Gastroesophageal sphincter (tissue), 4 donors: ENCODE measurements around a stretch of chr3.

DNA sequence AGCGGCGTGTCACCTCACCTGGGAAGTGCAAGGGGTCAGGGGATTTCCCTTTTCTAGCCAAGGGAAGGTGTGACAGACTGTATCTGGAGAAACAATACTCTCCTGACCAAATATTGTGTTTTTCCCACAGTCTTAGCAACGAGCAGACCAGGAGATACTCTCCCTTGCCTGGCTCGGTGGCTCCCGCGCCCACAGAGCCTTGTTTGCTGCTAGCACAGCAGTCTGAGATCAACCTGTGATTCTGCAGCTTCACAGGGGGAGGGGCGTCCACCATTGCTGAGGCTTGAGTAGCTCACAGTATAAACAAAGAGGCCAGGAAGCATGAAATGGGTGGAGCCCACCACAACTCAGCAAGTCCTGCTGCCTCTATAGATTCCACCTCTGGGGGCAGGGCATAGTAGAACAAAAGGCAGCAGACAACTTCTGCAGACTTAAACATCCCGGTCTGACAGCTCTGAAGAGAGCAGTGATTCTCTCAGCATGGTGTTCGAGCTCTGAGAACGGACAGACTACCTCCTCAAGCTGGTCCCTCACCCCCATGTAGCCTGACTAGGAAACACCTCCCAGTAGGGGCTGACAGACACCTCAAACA is 56.0 kb upstream of the TAFA1 start:
- PRO-cap, result no peak
- RAMPAGE, long total RNA, 4 experiments, result no peak in any of the 4 experiments

GRCh38 chr3:69009560-69010094 is 3.9 kb downstream of the EOGT start:
- PRO-cap, result no peak
- RAMPAGE, long total RNA, 4 experiments, result no peak in any of the 4 experiments

DNA sequence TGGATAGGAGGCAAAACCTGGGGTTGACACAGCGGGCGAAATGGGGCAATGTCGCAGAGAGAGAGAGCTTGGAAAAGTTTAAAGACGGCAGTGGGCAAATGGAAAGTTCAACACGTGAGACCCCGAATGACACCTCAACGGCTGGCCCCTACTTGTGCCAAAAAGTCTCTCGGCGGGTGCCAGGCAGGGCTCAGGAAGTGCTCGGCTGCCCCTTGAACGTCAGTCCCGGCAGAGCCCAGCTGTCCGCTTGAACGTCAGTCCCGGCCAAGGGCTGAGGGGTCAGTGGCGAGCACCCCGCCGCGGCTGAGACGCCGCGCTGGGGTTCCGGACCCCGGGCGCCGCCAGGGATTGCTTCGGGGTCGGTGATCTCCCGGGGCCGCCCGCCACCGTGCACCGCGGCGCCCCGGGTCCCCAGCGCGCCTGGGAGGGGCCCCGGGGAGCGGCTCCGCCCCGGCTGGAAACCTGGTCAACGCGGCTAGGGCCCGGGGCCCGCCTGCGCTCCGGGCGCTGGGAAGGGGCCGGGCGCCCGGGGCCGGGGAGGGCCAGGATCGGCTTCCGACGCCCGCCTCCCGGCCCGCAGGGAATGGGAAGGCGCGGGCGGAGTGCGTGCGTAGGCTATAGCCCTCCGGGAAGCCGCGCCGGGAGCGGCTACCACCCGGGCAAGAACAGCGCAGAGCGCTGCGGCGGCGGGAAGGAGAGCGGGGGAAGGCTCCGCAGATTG is 485 bp downstream of the EOGT start:
- PRO-cap, result bidirectional peak, plus-strand start at position 160 of the sequence, minus-strand start outside the sequence; bidirectional peak, plus-strand start at position 257 of the sequence, minus-strand start at position 249 of the sequence; bidirectional peak, plus-strand start at position 494 of the sequence, minus-strand start at position 422 of the sequence
- RAMPAGE, long total RNA, 4 experiments, result start-site peak on the minus strand in 2 of 4 experiments, centred at positions 397 to 401 of the sequence, 60 to 72 reads per replicate

DNA sequence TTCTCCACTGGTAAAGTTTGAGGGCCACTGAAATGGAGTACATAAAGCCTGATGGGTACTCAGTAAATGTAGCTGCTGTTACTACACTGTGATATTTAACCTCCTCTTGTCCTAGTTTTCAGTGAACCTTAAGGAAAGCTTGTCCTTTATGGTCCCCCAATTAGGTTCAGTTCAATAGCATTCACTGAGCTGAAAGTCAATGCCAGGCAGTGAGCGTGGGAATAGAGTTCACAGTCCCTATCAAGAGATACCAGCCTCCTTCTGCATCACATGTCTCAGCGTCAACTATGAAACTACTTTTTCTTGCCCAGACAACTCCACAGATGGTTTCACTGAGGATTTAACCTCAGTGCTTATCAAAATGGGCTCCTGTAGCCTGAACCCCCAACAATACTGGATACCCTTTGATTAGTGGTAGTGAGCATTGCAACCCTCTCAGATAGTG is 1.3 kb upstream of the UBA3 start:
- PRO-cap, result no peak
- RAMPAGE, long total RNA, 4 experiments, result no peak in any of the 4 experiments

DNA sequence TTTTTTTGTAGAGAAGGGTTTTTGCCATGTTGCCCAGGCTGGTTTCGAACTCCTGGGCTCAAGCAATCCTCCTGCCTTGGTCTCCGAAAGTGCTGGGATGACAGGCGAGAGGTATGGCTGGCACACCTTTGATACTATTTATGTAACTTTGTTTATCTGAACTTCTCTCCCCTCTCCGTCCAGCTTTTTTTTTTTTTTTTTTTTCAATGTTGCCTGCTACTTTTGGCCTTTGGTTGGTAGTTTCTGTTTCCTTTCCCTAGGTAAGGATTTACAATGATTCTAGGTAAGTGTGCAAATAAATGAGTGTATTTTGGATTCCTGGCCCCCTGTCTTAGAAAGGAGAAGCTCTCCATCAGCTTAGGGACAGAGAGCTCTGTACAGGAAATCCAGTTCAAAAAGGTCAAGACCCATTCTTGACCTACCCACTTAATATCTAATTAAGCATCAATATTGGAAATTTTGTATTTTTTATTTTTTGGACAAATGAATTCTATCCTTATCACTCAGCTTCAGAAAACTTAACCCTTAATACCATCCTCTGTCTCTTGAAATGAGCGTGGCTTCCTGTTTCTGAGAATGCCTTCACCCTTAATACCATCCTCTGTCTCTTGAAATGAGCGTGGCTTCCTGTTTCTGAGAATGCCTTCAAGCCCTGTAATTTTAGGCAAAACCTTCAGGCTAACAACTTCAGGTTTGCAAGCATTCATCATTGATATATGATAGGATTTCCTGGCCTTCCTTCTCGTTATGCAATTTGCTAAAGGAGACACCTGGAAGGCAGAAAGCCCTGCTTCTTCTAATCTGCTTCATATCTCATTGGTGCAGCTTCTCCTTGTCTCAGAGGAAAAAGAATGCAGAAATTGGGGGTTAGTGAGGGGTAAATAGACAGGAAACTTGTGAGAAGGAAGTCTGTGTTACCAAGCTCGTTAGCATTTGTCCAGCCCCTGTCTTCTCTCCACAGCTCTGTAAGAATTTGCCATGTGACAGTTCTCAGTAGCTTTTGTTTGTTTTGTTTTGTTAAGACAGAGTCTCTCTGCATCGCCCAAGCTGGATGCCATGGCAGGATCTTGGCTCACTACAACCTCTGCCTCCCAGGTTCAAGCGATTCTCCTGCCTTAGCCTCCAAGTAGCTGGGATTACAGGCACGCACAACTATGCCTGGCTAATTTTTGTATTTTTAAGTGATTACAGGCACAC is 7.1 kb downstream of the ARL6IP5 start:
- PRO-cap, result no peak
- RAMPAGE, long total RNA, 4 experiments, result no peak in any of the 4 experiments

DNA sequence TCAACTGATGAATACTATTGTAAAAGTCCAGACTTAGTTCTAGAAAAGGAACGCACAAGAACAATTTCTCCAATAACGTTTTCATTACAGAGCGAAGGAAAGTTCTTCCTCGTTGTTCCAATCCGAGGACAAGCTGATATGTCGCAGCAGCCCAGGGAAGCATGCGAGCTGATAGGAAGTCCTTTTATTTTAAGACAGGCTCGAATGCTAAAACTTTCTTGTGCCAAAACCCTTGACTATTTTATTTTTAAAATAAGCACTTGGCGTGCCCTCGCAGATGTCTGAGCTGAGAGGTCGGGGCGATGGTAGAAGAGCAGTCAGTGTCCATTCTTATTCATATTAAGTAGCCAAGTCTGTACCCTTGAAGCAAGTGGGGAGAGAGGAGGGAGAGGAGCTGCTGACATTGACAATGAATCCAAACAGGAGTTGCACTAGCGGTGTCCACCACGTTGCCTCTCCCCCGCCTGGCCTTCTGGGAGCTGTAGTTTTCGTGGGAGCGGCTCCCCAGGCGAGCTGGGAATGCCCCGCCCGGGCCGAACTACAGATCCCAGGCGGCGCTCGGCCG is 338 bp upstream of the MITF start:
- PRO-cap, result unidirectional peak, minus-strand start at position 143 of the sequence; bidirectional peak, plus-strand start outside the sequence, minus-strand start at position 411 of the sequence
- RAMPAGE, long total RNA, 4 experiments, result no peak in any of the 4 experiments

GRCh38 chr3:69747891-69748247 is 8.6 kb downstream of the MITF start:
- PRO-cap, result unidirectional peak, minus-strand start at chr3:69748047
- RAMPAGE, long total RNA, 4 experiments, result no peak in any of the 4 experiments

- PRO-cap, result no peak
- RAMPAGE, long total RNA, 4 experiments, result no peak in any of the 4 experiments
Observed at GRCh38 chr3:69785406-69785948, 46.2 kb downstream of the MITF start.

DNA sequence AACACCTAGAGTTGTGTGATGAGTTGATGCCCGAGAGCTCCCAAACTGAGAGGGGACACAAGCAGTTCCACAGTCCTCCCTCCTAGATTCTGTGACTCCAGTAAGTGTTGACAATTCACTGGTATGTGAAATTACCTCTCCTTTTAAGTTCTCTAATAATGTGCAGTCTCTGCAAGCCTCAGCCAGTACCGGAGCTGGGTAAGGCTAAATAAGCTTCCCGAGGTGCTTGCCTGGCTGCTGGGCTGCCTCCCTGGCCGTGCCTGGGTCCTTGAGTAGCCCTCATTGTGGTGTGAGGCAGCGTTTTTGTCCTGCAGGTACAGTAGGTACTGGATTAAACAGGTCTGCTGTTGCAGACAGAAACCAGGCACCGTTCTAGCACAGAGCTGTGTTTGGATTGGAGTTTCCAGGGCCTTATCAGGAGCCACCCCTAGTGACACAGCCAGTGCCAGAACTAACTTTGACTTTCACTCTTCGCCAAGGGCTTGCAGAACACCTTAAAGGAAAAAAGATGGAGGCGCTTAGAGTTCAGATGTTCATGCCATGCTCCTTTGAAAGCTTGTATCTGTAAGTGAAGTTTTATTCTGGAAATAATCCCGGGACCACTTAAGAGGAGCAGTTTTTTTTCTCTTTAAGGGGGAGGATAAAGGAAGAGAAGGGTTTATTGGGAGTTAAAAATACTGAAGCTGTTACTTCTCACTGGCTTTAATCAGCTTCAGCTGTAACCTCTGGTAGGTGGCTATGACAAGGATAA is 126.7 kb downstream of the MITF start:
- PRO-cap, result unidirectional peak, plus-strand start at position 185 of the sequence; bidirectional peak, plus-strand start at position 442 of the sequence, minus-strand start at position 277 of the sequence
- RAMPAGE, long total RNA, 4 experiments, result start-site peak on the plus strand in 2 of 4 experiments, centred at positions 459 to 470 of the sequence, 28 to 187 reads per replicate

DNA sequence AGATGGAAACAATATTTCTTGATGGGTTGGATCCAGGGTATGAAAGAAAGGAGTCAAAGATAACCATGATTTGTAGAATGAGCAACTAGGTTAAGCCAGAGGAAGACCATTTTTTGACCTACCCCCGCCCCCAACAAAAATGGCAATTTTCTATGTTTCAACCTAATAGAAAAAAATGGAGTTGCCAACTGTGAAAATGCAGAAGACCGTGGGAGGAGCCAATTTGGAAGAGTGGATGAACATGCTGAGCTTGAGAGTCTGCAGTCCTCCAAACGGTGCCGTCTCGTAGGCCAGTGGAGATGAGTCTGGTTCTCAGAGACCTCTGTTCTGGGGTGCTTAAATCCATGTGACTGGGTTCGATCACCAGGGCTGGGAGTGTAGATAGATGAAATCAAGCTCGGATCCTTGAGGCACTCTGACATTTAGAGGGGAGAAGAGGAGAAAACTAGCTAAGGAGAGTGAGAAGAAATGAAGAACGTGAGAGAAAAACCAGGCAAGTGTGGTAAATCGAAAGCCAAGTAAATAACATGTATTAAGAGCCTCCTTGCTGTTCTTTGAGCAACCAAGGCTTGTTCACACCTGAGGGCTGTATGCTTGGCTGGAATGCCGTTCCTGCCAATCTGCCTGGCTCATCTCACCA is 190.7 kb downstream of the MITF start:
- PRO-cap, result no peak
- RAMPAGE, long total RNA, 4 experiments, result no peak in any of the 4 experiments

DNA sequence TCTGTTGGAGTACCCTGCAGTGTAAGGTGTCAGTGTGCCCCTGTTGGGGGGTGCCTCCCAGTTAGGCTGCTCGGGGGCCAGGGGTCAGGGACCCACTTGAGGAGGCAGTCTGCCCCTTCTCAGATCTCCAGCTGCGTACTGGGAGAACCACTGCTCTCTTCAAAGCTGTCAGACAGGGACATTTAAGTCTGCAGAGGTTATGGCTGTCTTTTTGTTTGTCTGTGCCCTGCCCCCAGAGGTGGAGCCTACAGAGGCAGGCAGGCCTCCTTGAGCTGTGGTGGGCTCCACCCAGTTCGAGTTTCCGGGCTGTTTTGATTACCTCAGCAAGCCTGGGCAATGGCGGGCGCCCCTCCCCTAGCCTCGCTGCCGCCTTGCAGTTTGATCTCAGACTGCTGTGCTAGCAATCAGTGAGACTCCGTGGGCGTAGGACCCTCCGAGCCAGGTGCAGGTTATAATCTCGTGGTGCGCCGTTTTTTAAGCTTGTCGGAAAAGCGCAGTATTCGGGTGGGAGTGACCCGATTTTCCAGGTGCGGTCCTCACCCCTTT is 22.1 kb downstream of the MDFIC2 start:
- PRO-cap, result no peak
- RAMPAGE, long total RNA, 4 experiments, result no peak in any of the 4 experiments

GRCh38 chr3:71026807-71027569 is 556.5 kb downstream of the FOXP1 start:
- PRO-cap, result no peak
- RAMPAGE, long total RNA, 4 experiments, result no peak in any of the 4 experiments

DNA sequence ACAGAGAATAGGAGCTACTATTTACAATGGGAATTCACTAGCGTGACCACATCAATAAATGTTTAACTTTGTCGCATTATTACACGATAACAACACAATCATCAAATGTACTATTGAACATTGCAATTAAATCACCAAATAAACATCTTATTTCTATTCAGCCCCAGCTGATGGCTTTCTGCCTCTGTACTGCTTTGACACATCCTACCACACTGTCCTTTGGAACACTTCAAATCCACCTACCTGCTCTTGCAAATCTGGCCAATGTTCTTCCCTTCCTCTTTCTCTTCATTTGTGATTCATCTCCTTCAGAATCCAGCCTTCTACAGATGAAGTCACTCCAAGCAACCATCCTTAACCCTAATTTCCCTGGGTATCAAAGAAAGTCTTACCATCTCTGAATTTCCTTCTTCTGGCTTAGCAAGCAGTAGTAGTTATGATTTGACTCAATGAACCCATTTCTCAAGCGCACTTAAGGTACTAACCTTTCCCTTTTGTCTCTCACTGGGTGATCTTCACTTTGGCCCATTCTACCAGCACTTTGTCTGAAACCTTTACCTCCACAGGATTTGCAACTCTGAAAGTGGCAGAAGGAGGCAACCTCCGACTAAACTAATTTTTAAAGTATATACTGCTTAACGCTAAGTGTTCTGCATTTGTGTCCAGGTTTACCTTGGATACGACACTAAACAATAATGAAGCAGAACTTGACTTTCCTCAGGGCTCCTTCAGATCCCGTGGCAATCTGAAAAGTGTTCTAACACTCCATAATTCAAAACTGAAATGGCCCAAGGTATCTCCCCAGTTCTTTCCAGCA is 502.9 kb downstream of the FOXP1 start:
- PRO-cap, result no peak
- RAMPAGE, long total RNA, 4 experiments, result start-site peak on the minus strand in 1 of 4 experiments, centred at position 642 of the sequence, 34 reads per replicate

DNA sequence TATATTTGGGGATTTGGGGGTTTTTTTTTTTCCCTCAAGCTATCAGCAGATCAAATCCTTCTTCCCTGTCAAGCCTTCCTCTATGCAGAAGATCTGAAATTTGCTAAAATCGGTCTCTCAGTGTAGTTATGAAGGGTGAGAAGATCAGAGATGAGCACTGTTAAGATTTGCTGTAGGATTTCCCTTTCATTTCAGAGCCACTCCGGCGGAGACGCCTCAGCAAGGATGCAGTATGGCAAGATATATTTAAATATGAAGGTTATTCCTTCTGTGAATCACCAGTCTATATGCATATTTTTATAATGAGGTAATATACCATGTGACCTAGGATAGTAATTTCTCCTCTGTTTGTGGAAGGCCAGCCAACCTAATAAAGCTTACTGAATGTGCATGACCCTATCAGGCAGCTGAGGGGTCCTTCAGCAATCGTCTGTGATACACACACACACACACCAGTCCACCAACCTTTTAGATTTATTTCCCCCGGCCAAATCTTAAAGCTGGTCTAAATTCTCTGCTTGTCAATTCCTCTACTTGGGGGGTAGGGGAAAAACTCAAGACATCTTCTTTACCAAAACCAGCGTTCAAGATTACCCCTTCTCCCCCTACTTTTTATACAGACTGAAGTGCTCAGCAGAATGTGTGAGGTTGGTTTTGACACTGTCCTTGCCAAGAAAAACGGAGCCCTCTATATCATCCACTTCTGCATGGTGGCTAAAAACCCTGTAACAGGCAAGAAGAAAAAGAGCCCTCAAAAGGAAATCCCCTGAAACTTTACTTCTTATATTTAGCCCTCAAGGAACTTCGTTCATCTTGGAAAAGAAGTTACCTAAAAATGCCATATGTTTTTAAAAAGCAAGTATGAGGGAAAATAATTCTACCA is 473.9 kb downstream of the FOXP1 start:
- PRO-cap, result unidirectional peak, minus-strand start at position 227 of the sequence
- RAMPAGE, long total RNA, 4 experiments, result no peak in any of the 4 experiments

GRCh38 chr3:71131435-71132537 is 451.7 kb downstream of the FOXP1 start:
- PRO-cap, result bidirectional peak, plus-strand start at chr3:71132050, minus-strand start at chr3:71131930; unidirectional peak, minus-strand start at chr3:71132255
- RAMPAGE, long total RNA, 4 experiments, result start-site peak on the minus strand in 3 of 4 experiments, at chr3:71132180-71132298 at its widest, 65 to 173 reads per replicate

DNA sequence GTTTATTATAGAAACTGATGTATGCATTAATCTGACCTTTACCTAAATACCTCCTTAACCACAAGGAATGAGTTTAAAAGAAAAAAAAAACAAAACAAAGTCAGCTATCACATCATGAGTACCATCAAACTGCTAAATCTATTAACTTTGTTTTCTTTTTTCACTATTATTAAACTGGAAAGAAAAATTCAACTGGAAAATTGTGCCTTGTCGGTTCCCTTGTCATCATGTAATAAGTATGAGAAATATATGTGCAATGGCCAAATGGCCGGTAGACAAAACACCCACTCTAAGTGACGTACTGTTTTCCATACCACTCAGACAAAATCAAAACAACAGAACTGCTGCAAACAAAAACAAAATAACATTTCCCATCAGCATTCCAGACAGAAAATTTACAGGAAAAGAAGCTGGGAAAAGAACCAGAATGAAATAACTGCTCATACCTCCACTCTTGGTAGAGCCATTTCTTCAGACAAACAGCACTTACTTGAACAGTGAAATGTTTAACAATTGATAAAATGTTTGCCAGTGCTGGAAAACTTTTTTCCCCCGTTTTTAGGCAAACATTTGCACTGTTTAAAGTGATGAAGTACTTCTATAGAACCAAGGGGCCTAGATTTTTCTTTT is 415.2 kb downstream of the FOXP1 start:
- PRO-cap, result no peak
- RAMPAGE, long total RNA, 4 experiments, result no peak in any of the 4 experiments

- PRO-cap, result no peak
- RAMPAGE, long total RNA, 4 experiments, result no peak in any of the 4 experiments
Observed at GRCh38 chr3:71227312-71227854, 356.1 kb downstream of the FOXP1 start.

DNA sequence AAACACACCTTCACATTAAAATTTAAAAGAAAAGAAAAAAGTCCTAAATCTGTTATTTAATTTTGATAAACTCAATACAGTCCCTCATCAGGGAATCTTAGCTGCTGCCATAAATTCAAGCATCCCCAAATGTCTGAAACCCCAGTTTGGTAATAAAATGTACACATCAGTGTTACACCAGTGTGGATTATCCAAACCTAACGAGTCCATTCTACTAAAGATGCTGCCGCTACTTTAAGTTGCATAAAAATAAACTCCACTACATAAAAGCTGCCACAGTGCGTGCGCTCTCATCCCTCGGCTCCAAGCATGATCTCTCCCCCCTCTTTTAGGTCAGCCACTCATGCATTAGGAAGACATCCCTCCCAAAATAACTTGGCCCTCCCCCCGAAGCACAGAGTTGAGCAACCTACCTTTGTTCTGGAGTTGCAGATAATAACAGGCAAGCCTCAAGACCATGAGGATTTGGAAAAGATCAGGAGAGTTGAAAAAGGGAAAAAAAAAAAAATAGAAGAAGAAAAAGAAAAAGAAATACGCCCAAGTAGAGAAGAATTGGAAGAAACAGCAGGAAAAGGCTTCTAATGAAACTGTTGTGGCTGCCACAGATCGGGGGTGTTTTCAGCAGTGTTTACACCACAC is 339.4 kb downstream of the FOXP1 start:
- PRO-cap, result bidirectional peak, plus-strand start at position 431 of the sequence, minus-strand start at position 317 of the sequence
- RAMPAGE, long total RNA, 4 experiments, result no peak in any of the 4 experiments

- PRO-cap, result unidirectional peak, plus-strand start at chr3:71304966
- RAMPAGE, long total RNA, 4 experiments, result no peak in any of the 4 experiments
Observed at GRCh38 chr3:71304408-71305152, 278.9 kb downstream of the FOXP1 start.

DNA sequence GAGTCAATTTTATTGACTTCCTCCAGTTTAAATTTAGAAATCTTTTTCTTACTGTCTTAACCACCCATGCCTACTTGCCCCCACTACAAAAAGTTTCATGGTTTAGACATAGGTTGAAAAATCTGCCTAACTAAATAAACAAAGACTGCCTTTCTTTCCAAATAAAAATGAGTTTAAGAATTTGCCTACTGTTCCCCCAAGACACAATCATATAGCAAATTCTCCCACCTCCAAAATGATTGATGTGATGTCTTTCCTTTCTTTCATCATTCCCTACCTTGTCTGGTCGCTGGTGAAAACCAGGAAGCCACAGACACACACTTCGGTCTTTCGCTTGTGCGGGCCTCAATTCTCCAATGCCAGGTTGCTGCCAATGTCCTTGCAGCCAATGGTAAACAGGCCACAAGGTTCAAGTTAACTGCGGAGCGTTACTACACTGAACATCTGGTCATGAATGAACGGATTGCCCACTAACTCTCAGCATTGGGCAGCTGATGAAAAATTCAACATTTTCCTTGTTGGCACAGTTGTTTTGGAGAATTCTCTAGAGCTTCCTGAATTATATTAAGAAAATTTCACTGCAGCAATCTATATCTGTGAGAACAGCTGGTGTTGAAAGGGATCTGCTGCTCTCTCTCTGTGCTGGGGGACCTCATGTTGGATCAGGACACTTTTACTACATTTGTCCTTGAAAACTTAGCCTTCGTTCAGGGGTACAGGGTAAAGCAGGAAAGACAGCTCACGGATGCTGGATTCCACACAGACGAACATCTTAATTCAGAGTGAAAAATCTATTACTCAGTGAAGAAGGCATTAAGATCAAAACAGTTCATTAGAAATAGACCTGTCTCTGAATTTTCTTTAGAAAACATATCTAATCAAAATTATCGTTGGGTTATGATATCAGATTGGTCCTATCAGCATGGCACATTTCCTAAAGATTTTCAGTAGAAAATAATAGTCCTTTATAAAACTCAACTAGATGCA is 192.0 kb downstream of the FOXP1 start:
- PRO-cap, result no peak
- RAMPAGE, long total RNA, 4 experiments, result no peak in any of the 4 experiments